Right ventricle myocardium (tissue), 1 donor: ENCODE results near the gene SFRP2.

GRCh38 chr4:153527479-153528253 is 61.5 kb downstream of the TMEM131L start:
- PRO-cap, 2 experiments, result no peak in any of the 2 experiments

DNA sequence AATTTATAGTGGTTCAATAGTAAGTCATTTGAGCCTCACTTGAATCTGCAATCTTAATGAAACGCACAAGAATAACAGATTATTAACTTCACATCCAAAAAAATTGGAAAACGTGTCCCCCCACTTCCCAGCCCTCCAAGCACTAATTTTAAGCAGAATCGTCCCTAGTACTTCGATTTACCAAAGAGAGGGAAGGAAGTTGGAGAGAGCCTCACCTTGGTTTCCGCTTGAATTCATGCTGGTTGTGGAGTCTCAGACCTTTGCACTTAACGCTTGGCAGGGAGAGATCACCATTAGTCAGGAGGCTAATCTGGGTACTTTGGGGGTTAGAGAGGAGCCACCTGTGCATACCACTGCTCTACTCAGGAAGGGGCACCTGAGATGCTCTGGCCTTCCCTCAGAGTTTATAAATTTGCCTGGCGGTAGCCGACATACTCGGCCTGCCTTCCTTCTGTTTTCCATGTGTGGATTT is 104.0 kb downstream of the TMEM131L start:
- PRO-cap, 2 experiments, result no peak in any of the 2 experiments

GRCh38 chr4:153609218-153609483 is 74.9 kb upstream of the TLR2 start:
- PRO-cap, 2 experiments, result no peak in any of the 2 experiments

DNA sequence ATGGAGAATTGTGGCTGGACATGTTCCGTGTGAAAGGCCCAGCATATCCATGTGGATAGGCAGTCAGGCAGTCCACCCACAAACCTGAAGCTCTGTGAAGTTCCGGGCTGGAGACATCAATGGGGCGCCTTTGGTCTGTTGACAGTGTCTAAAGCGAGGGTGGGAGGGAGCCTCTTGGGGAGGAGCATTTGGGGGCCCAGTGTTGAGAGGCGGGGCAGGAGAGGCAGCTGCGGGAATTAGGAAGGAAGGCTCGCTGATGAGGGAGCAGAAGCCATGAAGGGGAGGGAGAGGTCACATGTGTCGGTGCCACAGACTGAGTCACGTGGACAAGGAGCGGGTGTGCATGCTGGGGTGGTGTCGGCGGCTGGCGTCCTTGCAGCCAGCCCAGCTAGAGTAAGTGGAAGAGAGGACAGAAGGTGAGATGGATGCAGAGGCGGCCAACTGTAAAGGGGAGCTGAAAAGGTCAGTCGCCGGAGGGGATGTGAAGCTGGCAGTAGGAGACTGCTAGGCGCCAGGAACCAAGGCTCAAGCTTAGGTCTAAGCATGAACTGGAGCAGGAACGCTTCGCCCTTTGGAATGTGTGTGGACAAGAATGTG is 44.1 kb upstream of the TLR2 start:
- PRO-cap, 2 experiments, result no peak in any of the 2 experiments

- PRO-cap, 2 experiments, result no peak in any of the 2 experiments
Observed at GRCh38 chr4:153685168-153685838, 1.2 kb downstream of the TLR2 start.

DNA sequence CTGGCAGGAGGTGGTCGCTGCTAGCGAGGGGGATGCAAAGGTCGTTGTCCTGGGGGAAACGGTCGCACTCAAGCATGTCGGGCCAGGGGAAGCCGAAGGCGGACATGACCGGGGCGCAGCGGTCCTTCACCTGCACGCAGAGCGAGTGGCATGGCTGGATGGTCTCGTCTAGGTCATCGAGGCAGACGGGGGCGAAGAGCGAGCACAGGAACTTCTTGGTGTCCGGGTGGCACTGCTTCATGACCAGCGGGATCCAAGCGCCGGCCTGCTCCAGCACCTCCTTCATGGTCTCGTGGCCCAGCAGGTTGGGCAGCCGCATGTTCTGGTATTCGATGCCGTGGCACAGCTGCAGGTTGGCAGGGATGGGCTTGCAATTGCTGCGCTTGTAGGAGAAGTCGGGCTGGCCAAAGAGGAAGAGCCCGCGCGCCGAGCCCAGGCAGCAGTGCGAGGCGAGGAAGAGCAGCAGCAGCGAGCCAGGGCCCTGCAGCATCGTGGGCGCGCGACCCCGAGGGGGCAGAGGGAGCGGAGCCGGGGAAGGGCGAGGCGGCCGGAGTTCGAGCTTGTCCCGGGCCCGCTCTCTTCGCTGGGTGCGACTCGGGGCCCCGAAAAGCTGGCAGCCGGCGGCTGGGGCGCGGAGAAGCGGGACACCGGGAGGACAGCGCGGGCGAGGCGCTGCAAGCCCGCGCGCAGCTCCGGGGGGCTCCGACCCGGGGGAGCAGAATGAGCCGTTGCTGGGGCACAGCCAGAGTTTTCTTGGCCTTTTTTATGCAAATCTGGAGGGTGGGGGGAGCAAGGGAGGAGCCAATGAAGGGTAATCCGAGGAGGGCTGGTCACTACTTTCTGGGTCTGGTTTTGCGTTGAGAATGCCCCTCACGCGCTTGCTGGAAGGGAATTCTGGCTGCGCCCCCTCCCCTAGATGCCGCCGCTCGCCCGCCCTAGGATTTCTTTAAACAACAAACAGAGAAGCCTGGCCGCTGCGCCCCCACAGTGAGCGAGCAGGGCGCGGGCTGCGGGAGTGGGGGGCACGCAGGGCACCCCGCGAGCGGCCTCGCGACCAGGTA is at the start of gene SFRP2:
TSS of gene SFRP2 (minus strand) at position 738 of the 1,061 bp plus-strand sequence.
- PRO-cap, 2 experiments, result no peak in any of the 2 experiments

DNA sequence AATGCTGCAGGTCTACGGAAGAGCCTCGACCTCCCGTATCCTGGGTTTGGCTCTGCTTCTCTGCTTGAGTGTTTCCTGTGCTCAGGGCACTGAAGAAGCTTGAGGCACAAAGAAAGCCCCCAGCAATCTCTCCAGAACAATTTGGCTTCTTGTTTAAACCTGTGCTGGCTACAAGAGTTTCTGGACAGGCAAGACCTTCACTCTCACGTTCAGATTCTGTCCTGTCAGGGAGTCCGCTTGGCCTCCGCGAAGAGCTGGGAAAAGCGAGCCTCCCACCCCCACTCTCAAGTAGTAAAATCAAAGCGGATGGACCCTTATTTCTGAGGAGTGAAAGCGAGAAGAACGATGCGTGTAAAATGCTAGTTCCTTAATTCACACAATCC is 2.9 kb upstream of the SFRP2 start:
- PRO-cap, 2 experiments, result no peak in any of the 2 experiments

- PRO-cap, 2 experiments, result no peak in any of the 2 experiments
Observed at GRCh38 chr4:153934216-153935152, 145.6 kb upstream of the SFRP2 start.

DNA sequence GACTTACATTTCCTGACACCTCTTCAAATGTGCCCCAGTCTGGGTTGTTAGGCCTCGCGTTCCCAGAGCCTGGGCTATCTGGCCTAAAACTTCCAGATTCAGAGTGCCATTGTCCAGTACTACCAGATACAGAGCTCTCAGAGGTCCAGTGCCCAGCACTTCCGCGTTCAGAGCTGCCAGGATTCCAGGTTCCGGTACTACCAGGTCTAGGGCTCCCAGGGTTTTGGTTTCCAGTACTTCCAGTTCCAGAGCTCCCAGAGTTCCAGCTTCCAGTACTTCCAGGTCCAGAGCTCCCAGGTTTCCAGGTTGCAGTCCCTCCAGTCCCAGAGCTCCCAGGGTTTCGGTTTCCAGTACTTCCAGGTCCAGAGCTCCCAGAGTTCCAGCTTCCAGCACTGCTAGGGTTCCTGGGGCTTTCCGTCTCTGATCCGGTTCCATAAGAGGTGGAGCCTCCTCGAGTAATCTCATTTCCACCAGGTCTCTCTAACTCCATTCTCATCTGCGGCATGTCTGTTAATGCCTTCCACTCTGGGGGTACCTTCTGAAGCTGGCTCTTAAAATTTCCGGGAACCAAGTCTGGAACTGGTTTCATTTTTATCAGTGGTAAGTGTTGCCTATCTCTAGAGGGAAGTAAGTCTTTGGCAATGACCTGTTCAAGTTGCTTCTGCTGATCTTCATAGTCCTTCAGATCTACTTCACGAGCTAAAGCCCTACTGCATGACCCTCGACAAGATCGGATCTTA is 4.2 kb downstream of the FGA start:
- PRO-cap, 2 experiments, result no peak in any of the 2 experiments

- PRO-cap, 2 experiments, result no peak in any of the 2 experiments
Observed at GRCh38 chr4:154607807-154608906, 4.3 kb downstream of the FGG start.

DNA sequence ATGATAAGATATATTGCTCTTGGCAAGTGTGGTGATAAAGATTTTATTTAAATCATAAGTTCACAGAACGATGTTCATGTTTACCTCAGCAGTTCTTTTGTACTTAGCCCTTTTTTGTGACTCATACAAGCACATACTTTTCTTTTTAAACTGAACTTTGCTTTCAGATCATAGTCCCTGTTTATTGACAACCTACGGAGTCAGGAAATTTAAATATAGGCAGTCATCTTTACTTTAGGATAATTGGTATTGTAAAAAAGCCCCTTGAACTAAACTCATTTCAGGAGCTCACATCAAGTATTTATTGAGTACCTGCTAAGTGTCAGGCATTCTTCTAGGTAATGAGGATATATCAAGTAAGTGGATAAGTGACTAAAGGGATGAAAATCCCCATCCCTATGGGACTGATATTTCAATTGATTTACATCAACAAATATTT is 1.4 kb upstream of the CTSO start:
- PRO-cap, 2 experiments, result no peak in any of the 2 experiments

DNA sequence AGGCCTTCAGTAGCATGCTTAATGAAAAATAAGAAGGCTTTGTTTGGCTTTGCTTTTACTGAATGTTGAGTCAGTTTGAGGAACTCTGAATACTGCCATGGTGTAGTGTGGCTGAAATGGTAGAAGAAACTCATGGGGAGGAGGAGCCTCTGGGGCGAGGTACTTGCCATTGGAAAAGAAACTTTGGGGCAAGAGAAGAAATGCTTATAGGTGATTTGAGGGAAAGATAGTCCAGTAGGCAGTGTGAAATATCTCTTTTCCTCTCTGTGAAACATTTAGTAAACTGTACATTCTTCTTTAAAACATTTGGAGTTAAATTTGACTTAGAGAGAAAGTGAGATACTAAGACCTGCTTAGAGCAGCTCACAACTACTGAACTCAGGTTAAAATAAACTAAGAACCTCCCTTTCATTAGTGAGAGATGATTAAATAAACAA is 361.7 kb downstream of the PDGFC start:
- PRO-cap, 2 experiments, result no peak in any of the 2 experiments

- PRO-cap, 2 experiments, result no peak in any of the 2 experiments
Observed at GRCh38 chr4:156771332-156771902, 200.2 kb downstream of the PDGFC start.

GRCh38 chr4:156970274-156970690 is 1.3 kb downstream of the PDGFC start:
- PRO-cap, 2 experiments, result peak in 2 of 2 experiments; most common plus-strand start chr4:156970556 (in 1); most common minus-strand start chr4:156970593 (in 1)

DNA sequence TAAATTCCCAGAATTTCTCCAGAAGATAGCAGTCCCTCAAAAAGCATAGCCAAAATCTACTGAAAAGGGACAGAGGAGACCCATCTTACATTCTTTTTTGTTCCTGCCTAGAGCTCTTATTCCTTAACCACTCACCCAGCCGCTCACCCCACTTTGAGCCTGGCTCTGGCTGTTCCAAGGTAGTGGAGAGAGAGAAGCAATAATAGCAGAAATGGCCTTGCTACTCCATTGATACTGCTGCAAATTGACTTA is 1.7 kb upstream of the GASK1B start:
- PRO-cap, 2 experiments, result no peak in any of the 2 experiments

DNA sequence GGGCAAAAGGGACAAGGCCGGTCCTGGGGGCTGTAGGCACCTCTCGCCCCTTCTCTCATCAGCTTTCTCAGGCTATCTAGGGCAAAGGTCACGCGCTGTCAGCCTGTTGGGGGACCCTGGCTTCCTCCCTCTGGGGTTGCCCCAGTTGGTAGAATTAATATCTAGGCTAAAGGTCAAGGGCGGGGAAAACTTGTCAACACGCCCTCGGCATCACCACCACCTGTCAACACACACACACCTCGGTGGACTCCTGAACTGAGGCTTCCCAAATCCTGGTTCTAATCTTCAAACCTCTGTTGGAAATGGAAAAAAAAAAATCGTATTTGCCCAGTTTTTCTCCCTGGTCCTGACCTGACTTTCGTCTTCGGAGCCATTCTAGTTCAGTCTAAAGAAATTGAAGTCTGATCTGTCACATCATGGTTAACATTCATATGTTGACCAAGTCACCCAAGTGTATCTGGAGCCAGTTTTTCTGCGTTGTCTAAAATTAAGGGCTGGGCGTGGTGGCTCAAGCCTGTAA is 494 bp downstream of the ETFDH start:
- PRO-cap, 2 experiments, result peak in 2 of 2 experiments; most common plus-strand start position 233 of the sequence (in 1); most common minus-strand start position 132 of the sequence (in 2)

GRCh38 chr4:158778071-158778476 is 9.2 kb downstream of the FNIP2 start:
- PRO-cap, 2 experiments, result no peak in any of the 2 experiments

DNA sequence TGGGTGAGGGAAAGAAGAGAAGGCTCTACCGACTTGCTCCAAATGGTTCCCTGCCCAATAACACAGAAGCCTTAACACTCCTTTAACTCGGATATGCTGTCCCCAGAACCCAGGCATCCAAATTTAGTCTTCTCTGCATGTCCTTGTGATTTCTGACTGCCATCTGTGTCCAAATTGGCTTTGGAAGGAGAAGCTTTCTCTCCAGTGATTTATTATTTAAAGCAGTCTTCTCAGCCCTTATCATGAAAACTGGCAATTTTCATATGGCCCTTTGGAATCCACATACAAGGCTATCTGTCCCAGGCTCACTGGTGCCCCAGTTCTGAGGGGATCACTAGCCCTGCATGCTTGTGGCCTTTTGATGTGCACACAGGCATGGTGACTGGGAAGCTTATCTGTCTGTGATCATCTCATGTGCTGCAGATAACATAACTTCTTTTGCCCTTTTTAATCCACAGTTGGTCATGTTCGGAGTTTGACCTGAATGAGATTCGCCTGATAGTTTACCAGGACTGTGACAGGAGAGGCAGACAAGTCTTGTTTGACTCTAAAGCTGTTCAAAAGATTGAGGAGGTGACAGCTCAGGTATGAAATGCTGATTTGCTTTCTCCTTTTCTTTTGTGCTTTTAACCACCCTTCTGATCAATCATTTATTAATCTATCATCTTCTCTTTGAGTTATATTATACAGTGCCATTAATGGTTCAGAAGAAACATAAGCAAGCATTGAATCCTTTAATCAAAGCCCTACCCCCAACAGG is 56.8 kb downstream of the FNIP2 start:
- PRO-cap, 2 experiments, result no peak in any of the 2 experiments

- PRO-cap, 2 experiments, result no peak in any of the 2 experiments
Observed at GRCh38 chr4:158843216-158843658, 74.4 kb downstream of the FNIP2 start.

GRCh38 chr4:159216065-159216613 is 113.3 kb downstream of the RAPGEF2 start:
- PRO-cap, 2 experiments, result no peak in any of the 2 experiments